Skeletal muscle cell (primary cell): ENCODE measurements around a stretch of chr6.

DNA sequence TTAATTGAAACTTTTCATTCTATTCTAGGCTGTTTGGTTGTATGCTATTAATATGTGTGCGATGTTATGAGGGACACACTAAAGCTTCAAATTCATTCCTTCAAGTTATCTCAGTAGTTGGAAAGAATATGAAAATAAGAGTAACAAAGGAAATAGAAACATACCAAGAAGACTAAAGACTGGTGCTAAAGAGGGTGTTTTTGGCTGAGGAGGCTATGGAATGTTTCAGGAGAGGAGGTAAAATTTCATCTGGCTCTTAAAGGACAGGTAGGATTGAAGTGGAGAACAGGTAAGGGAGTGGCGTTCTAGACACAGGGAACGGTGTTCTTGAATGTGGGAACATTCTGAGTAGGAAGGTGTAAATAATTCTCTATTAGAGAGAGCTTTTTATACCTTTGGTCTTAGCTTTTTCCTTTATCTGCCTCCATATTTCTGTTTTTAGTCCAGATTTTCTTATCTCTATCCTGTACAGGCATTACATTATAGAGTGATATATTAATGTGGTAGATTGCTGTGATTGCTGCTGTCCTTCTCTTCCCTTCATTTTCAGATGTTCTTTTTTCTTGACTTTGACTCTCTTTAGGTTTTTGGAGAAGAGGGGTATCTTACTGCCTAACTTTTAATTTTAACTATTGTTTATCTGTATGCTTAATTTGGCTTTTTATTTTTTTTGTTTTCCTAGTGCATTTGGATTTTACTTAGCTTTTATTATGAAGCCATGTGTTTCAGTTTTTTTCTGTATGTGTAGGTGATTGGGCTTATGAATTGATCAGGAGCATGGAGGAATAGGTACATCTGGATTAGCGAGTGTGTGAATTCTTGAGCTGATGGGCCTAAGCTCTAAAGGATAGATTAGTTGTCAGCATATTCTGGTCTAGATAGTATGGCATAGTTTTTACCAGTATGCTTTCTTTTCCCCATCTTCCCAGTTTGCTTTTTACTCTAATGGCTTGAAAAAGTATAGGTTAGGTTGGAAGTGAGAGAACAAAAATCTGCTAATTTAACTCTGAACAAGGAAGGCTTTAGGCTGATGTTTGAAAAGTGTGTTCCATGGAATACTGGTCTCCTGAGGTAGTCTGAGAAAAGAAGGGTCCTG, 15.6 kb downstream of the QKI start:
- RRBS = no CpG with 5 or more reads among the region's 4 CpGs

GRCh38 chr6:163482849-163483475, 68.4 kb downstream of the QKI start:
- RRBS = no CpG with 5 or more reads among the region's 4 CpGs

DNA sequence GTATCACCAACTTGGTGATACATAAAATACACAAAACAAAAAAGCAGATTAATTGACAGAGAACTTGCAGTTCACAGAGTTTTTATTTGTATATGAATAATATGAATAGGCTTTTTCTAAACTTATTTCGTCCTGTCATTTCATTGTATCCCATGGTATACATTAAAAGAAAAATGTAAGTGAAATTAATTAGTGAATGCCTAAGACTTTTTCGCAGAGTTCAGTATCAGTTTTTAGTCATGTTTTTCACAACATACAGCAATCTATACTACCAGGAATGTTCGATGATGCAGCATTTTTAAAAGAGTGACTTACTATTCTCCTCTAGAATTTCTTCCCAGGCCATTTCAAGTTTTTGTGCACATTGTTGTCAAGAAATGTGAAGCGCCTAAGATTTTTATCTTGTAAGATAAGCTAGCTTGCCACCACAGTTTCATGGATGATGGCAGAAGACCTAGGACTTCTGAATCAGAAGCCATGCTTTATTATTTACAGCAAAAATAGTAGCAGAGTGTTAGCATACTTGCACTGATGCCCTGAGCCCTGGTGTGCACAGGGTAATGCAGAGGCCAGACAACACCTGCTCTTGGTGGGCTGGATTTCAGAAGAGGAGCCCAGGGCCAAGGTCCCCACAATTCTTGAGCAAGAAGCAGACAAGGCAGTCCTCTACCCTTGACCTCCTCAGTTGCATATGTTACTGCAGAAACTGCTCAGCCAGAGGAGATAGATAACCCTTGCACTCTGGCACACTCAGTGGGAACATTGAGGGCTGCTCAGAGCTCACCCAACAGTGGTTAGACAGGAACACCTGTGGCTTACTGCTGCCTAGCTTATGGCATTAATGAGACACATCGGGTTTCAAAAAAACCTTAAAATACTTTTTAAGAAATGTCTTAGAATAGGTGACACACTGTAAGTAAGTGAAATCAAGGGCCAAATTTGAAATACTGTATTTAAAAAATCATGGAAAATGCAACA, 99.1 kb downstream of the QKI start:
- RRBS = no CpG with 5 or more reads among the region's 5 CpGs

- RRBS = no CpG with 5 or more reads among the region's 1 CpG
These were observed 102.2 kb downstream of the QKI start for GRCh38 chr6:163516761-163517132.

DNA sequence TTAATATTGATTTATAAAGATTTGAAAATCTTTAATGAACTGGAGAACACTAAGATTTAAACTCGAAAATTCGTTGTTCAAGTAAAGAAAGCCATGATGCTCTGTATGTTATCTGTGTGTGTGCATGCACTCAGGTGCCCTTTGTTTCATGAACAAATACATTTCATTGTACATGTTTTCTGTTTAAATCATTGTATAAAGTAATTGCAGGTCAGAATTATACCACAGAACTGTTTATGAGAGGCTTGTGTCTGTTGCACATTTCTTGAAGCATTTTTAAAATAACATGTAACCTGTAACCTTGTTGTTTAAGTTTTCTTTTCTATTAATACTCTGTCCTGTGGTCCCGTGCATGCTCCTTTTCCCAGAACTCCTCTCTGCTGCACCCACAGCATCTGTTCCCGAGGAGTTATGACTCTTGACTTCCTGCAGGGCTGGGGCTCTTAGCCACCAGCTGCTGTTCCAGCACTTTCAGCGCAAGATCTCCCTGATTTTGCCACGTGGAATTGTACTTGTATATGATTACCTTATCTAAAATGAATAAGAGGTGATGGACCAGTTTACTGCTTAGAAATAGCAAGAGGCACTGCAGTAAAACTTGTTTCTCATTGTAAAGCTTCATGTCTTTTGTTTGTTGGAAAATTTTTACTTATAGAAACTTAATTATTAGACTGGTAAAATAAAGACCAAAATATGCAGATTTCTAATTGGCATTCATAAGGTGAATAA, 150.6 kb downstream of the QKI start:
- RRBS = no CpG with 5 or more reads among the region's 6 CpGs

DNA sequence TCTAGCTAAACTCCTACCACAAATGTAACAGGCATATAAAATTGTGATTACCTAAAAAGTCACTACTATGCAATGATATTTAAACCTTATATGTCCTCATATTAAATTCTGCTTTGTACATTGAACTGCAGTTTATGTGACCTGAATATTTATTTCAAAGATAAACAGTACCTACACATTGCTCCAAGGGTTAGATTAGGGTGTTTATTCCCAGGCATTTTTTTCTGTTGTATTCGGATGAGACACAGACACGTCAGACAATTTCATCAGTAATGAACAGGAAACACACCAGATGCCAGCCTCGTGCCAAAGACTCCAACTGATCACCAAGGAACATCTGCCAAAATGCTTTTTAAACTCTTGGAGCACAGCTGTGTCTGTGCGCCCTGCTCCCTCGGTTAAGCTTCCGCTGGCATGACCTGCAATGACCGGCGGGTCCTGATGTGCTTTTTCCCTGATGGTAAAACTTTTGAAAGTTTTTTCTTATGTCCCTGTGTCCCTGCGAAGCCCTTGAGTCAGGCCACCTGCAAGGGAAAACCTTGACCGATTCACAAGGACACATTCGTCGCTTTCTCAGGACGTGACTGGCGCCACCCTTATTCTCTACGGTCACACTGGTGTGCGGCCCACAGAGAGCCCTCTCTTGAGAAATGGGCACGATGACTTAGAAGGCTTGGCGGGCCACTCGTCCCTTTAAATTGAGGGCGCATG, 173.8 kb downstream of the QKI start:
- RRBS = no CpG with 5 or more reads among the region's 20 CpGs

- RRBS = no CpG with 5 or more reads among the region's 9 CpGs
These were observed 349.9 kb downstream of the QKI start for GRCh38 chr6:163764298-163765020.

DNA sequence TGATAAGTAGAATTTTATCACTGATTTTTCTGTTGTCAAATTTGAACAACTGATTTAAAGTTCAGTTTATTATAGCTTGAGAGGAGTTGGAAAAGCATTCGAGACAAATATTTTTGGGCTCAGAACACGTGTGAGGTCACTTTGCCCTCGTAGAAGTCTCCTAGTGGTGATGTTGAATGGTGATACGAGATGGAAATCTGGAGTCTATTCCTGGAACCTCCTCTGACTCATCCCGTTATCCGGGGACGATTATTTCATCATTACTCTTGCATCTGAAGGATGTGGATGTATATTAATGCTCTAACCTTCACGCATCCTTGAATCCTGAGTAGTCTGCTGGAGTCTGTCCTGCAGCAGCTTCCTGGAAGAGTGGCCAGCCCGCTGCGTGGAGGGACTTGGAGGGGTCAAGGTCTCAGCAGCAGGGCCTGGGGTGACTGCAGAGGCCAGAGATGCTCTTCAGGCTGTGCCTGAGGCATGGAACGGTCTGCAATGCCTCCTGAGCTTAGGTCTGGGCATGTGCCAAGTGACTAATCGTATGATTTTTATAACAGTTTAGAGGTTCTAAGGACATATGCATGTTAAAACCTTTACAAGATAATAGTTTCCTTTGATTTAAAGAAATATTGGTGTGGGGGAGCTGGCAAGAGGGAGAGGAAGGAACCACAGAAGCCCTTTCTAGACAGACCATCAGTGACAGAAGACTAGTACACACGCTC, 400.1 kb downstream of the QKI start:
- RRBS = no CpG with 5 or more reads among the region's 13 CpGs

DNA sequence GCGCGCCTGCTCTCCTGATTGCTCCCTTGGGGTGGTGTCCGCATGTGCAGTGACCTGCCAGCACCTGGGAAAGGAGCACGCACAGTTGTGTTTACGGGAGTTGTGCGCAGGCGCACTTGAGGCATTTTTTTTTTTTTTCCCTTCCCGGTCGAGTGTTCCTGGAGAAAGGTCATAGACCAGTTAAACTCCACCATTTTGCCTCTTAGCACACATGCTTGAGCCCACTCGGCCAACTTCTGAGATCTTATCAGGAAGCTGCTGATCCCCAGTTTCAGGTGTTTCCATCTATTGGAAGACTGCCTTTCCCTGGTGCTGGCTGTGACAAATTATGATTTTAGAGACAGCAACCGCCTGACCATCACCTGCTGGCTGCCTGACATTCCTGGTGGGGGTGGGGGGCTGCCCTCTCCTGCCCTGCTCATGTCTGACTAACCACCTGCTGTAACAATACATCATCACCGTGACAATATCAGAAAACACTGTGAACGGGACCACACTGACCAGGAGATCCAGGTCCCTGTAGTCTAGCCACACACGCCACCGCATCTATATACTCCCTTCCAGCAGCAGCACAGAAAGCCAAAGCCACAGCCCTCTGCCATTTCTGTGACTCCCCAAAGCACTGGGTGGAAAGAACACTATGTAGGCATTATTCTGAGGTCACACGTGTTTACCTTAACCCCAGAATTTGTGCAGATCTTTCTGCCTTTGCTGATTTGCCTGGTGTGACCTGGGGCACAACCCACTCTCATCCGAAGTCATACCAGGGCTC, 537.5 kb downstream of the QKI start:
- RRBS = no CpG with 5 or more reads among the region's 17 CpGs

GRCh38 chr6:163985779-163986183, 571.3 kb downstream of the QKI start:
- RRBS = no CpG with 5 or more reads among the region's 11 CpGs

DNA sequence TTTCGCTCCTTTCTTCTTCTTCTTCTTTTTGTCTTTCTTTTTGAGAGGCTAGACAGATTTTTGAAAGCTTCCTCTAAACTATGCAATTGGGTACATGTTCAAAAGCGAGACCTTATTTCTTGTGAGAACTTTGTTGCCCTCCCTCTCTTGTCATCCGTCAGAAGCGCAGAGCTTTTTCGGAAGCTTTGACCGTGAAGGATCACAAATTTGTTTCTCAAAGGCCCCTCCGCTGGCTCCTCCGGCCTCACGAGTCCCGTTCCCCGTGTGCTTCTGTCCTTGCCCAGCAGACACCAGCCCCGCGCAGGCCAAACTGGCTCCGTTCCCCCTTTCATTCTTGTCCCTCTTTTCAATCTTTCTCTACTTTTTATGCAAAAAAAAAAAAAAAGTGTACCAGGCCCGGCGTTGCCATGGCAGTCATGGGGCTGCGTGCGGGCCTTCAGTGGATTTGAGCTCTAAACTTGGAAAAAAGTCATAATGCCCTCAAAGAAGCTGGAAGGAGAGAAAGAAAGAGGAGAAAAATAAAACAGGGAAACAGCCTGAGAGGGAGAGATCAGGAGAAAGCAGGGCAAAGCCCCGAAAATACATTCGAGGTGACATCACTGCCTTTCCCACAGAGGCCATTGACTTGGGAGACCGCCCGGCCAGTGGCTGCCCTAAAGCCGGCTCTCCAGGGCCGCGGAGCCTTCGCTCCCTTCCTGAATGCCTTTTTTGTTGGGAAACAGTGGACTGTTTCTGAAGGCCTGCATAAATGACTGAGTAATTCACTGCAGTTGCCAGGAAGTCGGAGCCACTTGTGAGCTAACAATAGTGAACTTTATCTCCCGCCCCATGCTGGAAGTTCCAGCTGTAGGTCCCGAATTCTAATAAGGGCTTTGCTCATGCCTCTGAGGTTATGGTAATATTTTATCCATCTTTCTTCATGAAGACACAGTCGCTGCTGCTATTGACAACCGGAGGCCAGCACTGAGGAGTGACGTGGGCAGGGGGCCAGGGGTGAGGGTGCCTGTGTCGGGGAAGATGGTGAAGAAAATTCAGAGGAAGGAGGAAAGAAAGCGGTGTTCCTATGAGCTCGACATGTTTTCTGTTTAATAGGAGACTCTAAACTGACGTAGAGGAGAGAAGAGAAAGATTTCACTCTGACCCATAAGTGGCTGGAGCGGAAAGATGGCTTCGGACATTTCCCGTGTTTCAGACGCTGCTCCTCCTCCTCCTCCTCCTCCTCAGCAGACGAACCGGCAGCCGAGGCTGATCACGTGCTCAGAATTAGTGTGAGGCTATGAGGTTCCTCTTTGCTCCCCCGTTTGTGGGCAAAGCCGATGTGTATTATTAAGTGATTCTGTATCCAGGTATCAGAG, 670.9 kb downstream of the QKI start:
- RRBS = no CpG with 5 or more reads among the region's 46 CpGs

GRCh38 chr6:164098881-164100120, 684.8 kb downstream of the QKI start:
- RRBS = no CpG with 5 or more reads among the region's 32 CpGs

DNA sequence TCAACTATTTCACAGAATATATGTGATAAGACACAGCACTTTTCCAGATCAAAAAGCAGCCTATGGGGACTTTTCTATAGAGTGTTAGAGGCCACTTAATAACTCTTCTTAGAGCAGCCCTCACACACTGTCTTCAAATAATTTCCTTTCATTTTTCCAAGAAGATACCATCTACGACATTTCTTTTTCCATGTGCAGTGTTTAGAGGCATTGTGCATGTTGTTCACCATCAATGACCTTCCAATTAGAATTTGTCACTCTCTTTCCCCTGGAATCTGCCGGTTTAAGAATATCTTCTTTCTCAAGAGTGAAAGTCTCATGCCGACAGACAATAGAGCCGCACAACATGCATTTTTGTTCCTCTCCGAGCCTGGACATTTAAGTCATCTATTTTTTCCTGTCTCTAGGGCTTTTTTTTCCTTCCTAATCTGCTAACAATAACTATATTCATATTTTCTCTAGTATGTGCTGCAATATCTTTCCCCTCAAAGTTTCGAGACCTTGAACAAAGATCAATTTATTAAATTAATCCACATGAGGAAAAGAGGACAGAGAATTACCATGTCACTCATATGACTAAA, 893.6 kb downstream of the C6orf118 start:
- RRBS = no CpG with 5 or more reads among the region's 6 CpGs

DNA sequence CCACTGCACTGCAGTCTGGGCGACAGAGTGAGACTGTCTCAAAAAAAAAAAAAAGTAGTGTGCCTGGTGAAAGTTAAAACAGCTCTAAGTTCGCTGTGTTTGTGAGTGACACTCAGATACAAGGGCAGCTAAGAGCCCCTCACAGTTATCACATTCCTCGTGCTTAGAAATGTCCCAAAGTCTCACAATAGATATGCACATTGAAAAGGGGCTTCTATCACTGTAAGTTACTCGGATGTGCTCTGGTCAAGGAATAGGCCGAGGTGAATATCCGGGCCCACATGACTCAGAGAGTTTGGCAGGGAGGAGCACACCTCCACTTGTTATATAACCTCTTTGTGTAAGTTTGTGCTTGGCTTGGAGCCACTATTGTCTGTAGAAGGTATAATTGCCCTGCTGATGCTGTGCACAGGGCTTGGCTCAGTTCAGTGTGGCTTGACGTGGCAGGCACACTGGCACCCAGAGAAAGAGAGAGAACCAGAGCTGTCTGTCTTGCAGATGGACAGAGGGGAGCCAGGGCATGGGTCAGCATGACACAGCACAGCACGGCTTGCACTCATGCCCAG, 482.7 kb downstream of the C6orf118 start:
- RRBS = no CpG with 5 or more reads among the region's 8 CpGs

DNA sequence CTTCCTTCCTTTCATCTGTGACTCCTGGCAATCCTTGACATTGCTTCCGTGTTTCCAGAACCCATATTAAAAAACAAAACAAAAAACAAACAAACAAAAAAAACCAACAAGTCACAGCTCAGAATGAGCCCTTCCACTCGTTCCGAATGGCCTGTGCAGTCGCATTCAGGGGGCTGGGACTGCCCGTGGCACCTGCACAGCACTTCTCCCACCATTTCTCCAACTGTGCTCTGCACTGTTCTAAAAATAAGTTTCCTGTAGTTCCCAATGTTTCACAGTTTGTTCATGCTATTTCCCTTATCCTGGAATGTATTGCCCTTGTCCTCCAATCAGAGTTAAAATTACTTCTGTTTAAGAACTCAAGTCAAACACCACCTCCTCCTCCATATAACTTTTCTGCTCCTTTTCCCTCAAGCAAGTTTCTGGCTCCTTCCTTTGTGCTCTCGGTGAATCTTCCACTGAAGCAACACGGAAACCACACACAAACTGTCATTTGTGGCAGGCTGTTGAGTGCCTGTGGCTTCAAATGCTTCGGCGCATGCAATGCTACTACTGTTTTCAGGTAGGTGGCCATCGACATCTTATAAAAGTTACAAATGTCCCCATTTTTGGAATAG, 57.8 kb downstream of the PDE10A start:
- RRBS = no CpG with 5 or more reads among the region's 10 CpGs

DNA sequence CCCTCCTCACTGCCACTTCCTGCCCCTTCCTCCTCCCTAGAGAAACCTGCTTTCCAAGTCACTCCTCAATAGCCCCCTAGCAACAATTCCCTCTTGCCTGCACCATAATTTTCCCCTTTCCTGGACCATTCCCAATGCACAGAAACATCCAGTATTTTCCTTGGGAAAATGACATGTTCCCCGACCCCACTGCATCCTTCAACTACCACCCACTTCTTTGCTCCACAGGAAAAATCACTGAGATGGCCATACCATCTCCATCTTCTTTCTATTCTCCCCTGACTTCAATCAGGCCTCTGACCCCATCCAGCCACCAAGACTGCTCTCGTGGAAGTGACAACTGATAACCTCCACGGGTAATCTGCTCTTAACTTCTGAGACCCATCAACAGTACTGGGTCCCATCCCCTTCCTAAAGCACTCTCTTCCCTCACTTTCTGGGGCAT, 3.0 kb downstream of the SFT2D1 start:
- RRBS = no CpG with 5 or more reads among the region's 3 CpGs

- RRBS = no CpG with 5 or more reads among the region's 15 CpGs
These were observed 195 bp downstream of the SFT2D1 start for GRCh38 chr6:166342264-166342436.

- RRBS = no CpG with 5 or more reads among the region's 11 CpGs
These were observed 87.8 kb upstream of the MPC1 start for GRCh38 chr6:166470547-166470847.

DNA sequence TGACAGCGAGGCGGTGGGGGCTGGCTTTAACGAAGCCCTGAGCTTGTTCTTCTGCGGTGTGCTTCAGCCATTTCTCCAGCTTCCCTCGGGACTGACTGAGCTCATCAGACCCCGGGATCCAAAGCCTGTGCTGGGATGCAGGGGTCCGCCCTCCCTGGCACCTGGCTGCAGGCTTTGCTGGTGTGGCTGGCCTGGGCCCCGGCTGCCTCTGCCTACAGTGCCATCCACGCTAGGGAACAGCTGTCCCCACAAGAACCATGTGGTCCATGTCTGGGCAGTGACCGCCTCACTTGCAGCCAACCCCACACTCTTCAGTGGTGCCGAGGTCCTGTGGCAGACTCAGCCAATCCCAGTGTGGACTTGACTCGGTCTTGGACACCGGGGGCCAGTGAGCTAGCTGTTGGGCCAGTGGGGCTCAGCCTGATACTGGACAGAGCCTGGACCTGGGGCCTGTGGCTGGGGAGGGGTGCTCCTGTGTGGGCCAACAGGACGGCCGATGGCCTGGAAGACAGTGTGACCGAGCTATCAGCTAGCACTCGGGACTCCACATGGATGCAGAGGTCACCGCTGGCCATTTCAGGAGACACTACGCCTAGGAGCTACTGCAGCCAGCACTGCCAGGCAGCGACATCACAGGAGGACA, 21.1 kb downstream of the RAMACL start:
- RRBS = no CpG with 5 or more reads among the region's 20 CpGs

DNA sequence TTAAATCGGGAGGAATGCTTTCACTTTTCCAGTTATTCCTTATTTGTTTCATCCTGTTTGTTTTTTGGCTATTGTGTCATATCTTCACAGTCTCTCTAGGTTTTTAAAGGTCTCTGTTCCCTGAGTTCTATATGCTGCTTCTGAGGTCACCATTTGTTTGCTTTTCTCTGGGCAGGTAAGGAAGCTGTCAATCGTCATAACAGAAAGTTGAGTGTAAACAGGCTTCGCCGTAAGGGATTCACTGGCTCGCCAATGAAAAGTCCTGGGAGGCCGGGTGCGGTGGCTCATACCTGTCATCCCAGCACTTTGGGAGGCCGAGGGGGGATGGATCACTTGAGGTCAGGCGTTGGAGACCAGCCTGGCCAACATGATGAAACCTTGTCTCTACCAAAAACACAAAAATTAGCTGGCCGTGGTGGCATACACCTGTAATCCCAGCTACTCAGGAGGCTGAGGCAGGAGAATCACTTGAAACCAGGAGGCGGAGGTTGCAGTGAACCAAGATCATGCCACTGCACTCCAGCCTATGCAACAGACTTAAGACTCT, 48.8 kb upstream of the RPS6KA2 start:
- RRBS = no CpG with 5 or more reads among the region's 11 CpGs